Metastatic Liver Carcinoma in the Lung (tissue), 2 donors: ENCODE measurements around a stretch of chr7.

DNA sequence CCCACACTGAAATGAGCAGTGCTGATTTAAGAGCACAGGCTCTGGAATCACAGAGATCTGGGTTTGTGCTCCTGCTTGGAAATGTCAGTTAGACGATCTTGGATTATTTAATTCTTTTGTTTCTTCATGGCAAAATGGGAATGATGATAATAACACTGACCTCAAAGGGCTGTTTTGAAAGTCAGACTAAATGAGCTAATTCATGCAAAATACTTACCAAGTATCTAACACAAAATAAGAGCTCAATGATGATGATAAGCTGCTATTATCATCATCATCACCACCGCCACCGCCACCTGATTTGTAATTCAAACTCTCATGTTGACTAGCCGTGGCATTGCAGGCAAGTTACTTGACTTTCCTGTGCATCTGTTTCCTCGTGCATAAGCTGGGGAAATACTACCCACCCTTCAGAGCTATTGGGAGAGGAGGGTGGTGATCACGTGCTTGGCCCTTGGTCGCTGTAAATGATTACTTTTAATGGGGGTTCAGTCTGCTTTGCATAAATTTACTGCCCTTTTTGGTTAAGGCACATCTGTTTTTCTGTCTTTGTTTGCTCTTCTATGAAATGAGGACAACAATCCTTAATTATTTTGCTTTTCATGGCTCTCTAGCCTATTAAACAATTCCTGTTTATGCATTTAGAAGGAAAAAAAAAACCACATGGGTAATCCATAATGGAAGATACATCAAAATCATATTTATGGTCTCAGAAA lies 139.1 kb upstream of the KLF14 start:
- PRO-cap, 2 experiments = no peak in any of the 2 experiments

DNA sequence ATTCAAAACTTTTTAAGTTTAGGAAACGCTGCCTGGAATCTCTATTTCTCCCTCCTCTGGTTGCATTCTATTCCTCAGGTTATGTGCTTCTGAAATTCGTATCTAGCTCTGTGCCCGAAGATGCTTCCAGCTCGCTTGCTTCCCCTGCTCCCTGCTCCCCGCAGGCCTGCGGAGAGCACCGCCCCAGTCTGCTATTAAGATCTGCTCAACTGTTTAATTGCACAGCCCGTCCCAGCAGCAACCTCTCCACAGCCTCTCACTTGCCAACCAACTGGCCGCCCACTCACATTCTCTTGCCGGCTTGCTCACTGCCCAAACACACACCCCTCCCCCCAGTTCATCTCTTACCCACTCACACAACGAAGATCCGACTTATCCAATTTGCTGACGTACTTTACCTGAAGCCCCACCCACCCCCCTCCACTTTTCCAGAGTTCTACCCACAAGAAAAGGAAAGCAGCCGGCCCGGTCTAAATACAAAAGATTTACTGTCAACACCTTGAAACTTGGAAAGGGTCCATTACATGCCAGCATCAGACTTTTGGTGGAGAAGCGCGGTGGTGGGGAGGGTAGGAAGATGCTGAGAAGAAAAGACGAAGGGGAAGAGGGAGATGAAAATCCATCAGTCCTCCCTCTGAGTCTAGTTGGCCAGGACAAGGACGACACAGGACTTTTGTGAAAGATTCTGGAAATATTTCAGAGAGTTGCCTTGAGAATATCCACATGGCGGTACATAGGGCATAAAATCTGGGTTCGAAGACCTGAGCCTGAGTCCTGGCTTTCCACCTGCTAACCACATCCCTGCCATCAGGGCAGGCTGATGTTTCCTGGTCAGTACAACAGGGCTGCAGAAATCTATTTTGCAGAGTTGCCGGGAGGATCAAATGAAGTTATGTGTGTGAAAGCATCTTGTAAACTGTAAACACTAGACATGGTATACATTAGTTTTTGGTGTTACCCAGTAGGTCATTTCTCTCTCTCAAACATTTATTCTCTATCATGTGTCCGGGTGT lies 167.5 kb upstream of the KLF14 start:
- PRO-cap, 2 experiments = peak in 1 of 2 experiments; most common plus-strand start position 431 of the sequence (in 1); most common minus-strand start position 211 of the sequence (in 1)

DNA sequence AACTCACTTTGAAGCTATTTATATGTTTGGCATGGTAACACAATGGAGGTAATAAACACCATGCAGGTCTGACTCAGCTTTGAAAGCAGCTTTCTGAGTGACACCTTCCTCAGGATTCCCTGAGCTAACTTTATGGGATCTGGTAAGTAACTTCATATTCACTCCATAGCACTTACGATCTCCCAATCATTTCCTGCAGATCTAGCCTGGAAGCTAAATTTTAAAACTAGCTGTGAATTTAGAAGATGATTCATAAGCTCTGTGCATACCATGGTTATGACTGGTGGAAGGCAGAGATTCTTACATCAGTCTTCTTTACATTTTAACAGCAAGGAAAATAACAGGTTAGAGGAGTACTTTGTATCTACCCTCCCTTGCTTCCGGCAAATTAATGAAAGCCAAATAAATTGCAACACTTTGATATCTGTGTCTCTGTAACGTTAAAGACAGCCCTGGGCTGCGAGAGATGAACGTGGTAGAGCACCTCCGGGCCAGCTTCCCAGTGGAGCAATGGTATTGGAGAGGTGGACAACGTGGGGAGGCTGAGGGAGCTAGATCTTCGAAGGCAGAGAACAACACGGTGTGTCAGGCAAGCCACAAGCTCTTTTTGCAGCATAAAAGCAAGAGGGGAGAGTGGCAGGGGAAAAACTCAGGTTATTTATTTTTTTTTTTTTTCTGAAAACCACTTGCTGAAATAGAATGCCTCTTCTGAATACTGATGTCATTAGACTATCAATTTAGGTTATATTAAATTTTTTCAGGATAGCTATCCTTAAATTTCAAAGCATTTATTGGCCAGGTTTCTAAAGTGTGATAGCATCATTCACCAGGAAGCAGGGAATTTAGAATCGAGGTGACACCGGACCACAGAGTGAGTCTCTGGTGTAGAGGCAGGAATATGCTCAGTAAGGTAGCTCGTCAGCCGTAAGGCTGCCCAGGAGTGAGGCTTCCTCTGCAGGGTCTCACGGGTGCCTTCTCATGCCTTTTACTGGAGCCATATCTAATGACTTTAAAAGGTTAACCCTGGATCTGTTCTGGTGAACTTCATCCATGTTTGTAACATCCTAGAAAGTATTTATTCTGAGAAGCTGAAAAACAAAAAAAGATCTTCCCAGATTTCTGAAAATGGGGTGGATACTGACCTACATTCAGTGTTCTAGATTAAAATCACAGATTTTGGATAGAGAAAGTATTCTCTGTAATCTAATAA lies 170.5 kb upstream of the KLF14 start:
- PRO-cap, 2 experiments = peak in 1 of 2 experiments; most common plus-strand start position 443 of the sequence (in 1); most common minus-strand start position 195 of the sequence (in 1)

DNA sequence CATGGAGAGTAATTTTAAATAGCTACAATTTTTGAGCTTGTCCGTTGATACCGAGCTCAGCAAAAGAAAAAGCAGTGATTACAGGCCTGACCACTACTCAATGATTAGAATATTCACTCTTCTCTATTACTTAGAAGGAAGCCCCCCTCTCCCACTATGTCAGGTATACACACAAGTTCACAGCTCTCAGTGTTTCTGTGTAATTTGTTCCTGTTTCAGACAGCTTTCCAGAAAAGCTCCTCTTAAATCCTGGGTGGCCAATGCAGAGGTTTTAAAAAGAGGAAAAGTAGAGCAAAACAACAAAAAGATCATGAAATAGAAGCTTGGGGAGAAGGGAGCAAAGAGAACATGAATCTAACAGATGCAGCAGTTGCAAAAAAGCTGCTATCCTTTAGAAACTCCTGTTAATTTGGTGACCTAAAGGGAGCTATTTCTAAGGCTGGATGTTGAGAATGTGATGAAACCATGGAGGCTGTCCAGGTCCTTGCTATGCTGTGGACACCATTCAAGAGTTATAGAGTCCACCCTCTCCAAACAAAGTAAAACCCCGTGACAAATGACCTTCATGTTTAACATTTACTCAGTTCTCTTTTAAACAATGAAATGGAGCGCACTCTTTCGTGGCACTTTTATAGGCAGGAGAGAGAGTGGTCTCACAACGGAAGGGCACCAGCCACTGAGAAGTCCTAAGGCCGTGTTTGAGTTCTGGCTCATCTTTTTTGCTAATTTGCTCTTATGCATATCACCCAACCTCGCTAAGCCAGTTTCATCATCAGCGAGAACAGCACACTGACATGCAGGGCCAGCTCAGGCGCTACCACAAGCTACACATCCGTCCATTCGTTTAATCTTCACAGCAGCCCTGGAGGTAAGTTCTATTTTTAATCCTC lies 181.5 kb upstream of the KLF14 start:
- PRO-cap, 2 experiments = peak in 1 of 2 experiments; most common plus-strand start position 763 of the sequence (in 1); most common minus-strand start position 411 of the sequence (in 1)

DNA sequence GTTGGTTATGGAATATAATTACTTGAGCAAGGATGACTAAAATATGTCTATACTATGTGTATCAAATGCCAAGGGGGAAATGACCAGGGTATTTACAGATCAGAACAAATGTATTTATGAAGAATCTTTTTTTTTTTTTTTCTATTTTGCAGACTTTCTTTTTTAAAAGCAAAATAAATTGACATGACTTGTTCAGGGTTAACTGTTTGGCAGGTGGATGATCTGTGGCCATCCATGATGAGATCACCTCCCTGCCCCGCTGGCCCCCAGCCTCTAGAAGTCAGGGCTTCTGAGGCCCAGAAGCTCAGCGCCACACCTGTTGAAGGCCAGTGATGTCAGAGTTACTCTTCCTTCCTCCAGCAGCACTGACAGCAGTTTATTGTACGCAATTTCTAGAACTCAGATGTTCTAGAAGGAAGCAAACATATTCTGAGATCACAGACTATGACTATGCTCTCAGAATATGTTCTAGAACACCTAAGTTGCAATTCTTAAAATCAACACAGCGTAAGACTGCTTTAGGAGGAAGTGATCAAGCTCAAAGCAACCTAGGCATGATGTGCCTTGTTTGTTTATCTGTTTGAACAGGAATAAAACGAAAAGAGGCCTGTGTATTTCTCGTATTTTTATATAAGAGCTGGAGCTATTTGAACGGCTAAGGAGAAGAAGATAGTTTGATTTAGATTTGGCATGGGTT lies 196.2 kb upstream of the KLF14 start:
- PRO-cap, 2 experiments = peak in 1 of 2 experiments; most common plus-strand start position 516 of the sequence (in 1); most common minus-strand start position 282 of the sequence (in 1)

- PRO-cap, 2 experiments = no peak in any of the 2 experiments
Measured at GRCh38 chr7:130939164-130939788, 205.3 kb upstream of the KLF14 start.

DNA sequence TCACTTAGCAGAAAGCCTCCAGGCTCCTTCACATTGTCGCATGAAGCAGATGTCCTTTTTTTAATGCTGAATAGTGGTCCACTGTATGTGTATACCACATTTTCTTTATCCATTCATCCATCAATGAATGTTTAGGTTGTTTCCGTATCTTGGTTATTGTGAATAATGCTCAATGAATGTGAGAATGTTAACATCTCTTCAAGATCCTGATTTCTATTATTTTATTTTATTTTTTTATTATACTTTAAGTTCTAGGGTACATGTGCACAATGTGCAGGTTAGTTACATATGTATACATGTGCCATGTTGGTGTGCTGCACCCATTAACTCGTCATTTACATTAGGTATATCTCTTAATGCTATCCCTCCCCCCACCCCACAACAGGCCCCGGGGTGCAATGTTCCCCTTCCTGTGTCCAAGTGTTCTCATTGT lies 238.4 kb upstream of the KLF14 start:
- PRO-cap, 2 experiments = no peak in any of the 2 experiments

- PRO-cap, 2 experiments = no peak in any of the 2 experiments
Measured at GRCh38 chr7:131016284-131016988, 282.4 kb upstream of the KLF14 start.

GRCh38 chr7:131031262-131032062 lies 296.2 kb upstream of the MKLN1 start:
- PRO-cap, 2 experiments = no peak in any of the 2 experiments

GRCh38 chr7:131039724-131040295 lies 287.9 kb upstream of the MKLN1 start:
- PRO-cap, 2 experiments = no peak in any of the 2 experiments

DNA sequence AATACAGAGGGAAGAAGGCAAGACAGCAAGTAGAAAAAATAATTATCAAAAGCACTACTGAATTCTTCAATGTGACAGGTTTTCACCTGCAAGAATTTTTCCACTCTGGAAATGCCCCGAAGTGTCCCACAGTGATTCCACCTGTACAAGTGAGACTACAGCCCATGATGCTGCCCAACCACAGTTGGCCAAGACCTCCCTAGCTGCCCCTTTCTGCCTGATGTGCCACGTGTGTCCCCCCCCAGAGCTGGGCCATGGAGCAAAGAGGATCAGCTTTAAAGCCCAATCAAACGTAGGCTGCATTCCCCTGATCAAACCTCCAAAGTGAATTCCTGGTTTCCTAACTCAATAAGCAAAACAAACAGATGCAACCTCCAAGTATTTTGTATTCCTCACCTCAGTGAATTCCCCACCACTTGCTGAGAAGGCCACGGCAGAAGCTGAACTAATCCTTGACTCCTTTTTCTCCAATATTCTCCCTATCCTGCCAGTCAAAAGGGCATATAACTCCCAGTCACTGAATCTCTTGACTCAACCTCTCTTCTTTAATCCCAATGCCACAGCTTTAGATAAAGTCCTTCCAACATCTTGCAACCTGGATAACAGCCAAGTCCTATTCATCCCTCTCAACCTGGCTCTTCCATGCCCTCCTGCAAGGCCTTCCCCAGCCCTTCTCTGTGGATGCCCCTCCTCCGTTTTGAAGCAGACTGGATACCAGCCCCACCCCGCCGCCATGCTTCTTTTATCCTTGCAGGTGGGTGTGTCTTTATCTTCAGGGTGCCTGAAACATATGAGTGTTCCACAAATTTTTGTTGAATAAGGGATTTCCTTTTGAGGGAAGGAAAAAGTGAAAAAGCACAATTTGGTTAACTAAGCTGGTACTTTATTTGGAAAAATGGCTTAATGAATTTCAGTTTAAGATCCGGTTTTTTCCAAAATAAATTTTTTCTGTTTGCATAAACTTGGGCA lies 285.2 kb upstream of the MKLN1 start:
- PRO-cap, 2 experiments = no peak in any of the 2 experiments

DNA sequence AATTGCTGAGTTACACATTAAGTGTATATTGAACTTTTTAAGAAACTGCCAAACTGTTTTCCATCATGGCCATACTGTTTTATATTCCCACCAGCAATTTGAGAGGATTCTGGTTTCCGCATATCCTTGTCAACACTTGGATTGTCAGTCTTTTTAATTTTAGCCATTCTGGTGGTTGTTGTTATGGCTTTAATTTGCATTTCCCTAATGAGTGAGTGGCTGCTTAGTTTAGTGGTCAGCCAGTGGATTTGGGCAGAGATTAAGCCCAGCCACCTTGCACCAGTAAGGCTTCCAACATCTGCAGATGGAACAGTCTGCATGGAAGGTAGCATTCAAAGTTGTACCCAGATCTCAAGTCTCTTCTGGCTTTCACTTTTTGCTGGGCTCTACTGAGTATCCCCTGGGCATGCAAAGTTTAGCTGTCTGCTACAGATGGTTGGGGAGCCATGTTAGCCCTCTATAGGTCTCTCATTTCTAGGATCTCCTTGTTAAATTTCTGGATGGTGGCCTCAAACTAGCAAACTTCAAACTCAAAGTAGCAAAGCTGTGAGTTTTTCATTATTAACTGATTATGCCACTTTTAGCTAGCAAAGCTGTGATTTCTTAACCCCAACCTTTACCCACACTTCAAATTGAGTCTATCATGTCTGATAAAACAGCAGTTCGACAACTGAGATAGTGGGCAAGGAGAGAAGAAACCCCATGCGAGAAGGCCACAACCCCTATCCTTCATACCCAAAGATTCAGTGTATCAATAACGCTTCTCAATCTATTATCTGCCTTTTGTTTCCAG lies 280.8 kb upstream of the MKLN1 start:
- PRO-cap, 2 experiments = no peak in any of the 2 experiments

DNA sequence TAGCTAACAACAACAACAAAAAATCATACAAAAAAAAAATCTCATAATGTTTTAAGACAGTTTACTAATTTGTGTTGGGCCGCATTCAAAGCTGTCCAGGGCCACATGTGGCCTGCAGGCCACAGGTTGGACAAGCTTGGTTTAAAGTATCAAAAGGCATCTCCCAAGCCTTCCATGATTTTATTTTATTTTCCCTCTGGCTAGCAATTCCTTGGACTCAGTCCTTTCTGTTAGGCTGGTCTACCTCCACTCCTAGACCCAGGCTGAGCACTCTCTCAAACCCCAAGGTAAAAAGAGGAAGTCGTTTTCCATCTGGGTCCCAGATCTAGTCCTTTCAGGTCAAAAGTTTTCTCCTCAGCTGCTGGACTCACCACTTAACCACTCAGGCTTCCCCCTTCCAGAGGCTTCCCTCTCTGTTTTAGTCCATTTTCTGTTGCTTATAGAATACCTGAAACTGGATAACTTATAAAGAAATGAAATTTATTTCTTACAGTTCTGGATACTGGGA lies 252.3 kb upstream of the MKLN1 start:
- PRO-cap, 2 experiments = no peak in any of the 2 experiments

DNA sequence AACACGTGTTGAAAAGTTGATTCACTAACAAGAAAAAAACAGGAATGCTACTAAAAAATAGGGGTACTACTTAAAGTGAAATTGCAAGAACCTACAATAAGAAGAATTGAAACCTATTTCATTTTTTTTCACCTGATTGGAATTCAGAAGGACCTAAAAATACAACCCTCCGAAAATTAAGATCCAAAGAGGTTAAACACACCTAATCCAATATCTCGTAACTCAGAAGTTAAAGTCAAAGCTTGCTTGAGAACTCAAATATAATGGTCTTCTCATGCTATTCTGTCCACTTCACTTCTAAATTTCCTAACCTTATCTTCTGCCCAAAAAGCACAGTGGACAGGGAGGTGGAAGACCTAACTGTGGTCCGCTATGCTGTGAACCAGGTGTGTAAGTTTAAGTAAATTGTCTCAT lies 235.2 kb upstream of the MKLN1 start:
- PRO-cap, 2 experiments = no peak in any of the 2 experiments

DNA sequence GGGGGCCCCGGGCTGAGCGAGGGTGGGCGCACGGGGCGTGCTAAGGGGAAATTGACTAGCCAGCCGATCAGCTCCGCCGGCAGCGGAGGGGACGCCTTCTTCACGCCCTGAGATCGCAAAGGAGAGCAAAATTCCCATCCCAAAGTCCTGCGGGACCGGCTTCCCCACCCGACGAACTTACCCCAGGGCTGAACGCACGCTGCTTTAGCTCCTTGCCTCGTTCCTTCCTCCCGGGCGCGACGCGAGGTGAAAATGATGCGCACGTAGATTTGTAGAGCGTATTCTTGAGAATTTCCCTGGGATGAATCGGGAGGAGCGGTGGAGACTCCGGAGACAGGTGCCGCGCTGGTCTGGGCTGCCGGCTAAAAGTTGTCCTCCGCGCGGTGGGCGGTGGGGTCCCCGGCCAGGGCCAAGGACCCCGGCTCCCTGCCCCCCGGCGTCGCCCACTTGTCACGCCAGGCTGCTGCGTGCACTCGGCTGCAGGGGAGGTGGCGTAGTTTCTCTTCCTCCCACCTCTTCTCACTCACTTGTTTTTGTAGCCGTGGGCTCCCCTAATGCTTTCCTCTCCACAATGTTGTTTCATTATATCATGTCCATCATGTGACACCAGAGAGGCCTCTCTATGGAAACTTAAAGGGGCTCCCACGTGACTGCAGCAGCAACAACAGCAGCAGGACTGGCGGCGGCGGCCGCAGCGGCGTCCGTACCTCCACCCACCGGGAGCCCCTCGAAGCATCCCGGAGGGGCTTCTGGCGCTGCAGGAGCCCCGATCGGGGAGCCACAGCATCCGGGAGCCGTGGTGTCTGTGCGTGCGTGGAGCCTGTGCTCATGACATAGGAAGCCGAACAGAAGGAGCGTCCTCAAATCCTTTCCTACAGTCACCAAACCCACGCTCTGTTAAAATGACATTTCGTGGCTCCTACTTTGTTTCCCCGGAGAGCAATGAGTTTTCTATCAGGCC lies 219.9 kb upstream of the MKLN1 start:
- PRO-cap, 2 experiments = peak in 2 of 2 experiments; most common plus-strand start position 661 of the sequence (in 2); most common minus-strand start position 525 of the sequence (in 2)

GRCh38 chr7:131111153-131111813 lies 216.4 kb upstream of the MKLN1 start:
- PRO-cap, 2 experiments = peak in 2 of 2 experiments; most common plus-strand start chr7:131111461 (in 1); most common minus-strand start chr7:131111288 (in 1)

GRCh38 chr7:131203119-131203732 lies 124.5 kb upstream of the MKLN1 start:
- PRO-cap, 2 experiments = no peak in any of the 2 experiments

- PRO-cap, 2 experiments = peak in 1 of 2 experiments; most common plus-strand start chr7:131238548 (in 1); most common minus-strand start chr7:131238384 (in 1)
Measured at GRCh38 chr7:131238184-131238785, 89.4 kb upstream of the MKLN1 start.

DNA sequence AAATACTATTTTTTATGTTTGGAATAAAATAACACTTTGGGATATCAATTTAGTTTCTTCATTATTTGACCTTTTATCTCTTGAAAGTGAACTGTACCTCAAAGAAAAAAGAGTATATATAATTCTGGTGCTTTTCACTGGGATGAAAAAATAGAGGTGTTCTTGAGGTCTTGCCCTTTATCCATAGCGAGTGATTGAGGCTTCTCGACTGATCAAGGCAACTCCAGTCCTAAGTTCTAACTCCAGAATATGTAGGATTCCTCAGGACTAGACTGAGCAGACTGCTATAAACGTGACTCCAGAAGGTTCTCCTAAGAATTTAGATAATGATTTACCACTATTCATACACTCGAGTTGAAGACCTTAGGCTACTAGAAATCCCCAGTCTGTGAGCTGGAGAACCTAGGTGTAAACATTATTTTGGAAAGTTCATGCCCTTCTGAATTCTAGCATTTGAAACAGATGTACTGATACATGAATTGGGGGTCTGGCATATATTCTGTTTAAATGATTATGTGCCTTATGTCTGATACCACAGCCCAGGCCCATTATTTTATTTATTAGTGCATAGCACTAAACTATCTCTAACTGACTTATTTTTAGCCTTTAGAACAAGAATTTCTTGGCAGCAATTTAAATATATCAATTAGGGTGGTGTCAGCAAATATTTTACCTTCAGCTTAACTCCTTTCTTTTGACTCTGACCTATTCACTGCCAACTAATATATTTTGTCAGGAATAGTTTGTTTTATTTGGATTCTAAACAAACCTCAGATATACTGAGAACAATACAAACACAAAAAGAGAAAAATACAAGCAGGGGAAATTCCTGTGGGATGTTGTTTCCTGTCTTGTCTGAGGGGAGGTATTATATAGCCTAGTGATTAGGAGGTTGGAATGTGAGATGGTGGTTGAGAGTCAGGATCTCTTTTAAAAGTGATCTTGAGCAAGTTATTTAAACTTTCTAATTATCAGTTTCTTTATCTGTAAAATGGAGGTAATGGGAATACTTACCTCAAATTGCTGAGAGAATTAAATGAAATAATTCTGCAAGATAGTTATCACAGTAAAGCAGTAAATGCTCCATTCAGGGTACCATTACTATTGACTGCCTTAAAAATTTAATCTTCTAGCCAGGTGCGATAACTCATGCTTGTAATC lies 75.8 kb downstream of the PODXL start:
- PRO-cap, 2 experiments = no peak in any of the 2 experiments

- PRO-cap, 2 experiments = peak in 1 of 2 experiments; most common minus-strand start chr7:131506849 (in 1)
Measured at GRCh38 chr7:131506472-131507137, 49.8 kb downstream of the PODXL start.